Epithelial cell of proximal tubule (primary cell): ENCODE results near the gene NUCB2.

GRCh38 chr11:16779223-16780107, 41.0 kb downstream of the C11orf58 start:
- RAMPAGE, long total RNA = no peak
- RRBS = no CpG with 5 or more reads among the region's 15 CpGs

GRCh38 chr11:16791311-16792395, 53.2 kb downstream of the C11orf58 start:
- RAMPAGE, long total RNA = no peak
- RRBS = no CpG with 5 or more reads among the region's 14 CpGs

DNA sequence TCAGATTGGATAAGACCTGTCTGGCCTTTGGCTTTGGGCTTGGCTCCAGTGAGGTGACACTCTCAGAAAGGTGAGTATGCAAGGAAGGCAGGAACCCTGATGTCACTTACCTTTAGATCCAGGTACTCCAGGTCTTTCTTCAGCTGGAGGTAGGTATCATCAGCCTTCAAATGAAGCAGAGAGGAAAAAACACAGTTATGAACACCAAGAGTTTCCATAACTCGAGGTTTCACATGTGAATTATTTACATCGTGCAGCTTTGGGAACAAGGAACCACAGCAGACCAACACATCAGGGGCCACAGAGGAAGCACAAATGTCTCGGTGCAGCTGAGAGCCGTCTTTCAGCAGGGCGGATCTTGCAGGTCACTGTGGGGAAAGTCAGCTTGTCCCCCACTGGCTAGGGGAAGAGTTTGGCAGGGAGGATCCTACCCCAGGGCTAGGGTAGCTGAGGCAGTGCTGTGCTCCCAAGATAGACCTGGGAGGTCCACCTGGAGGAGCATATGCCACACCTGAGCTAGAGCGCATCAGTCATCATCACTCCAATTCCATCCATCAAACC, 74.6 kb downstream of the C11orf58 start:
- RAMPAGE, long total RNA = no peak
- RRBS = no CpG with 5 or more reads among the region's 6 CpGs

DNA sequence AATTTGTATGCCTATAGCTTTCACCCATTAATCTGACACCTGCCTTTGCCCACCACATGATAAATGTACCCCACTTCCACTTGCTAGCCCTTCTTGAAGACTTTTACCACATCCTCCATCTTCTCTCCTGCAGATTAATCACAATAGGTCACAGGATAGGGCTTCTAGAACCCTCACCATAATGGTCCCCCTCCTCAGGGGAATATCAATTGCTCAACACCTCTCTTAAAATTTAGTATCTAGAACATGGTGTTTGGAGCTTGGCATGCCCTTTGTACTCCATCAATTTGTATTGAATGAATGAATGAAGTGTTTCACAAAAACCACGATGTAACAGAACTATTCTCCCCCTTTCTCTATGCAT, 126.4 kb downstream of the C11orf58 start:
- RAMPAGE, long total RNA = no peak
- RRBS = no CpG with 5 or more reads among the region's 1 CpG

GRCh38 chr11:16967262-16967658, 47.0 kb downstream of the PLEKHA7 start:
- RAMPAGE, long total RNA = no peak
- RRBS = no CpG with 5 or more reads among the region's 2 CpGs

GRCh38 chr11:17015698-17016108, 1.5 kb upstream of the PLEKHA7 start:
- RAMPAGE, long total RNA = no peak
- RRBS = no CpG with 5 or more reads among the region's 11 CpGs

DNA sequence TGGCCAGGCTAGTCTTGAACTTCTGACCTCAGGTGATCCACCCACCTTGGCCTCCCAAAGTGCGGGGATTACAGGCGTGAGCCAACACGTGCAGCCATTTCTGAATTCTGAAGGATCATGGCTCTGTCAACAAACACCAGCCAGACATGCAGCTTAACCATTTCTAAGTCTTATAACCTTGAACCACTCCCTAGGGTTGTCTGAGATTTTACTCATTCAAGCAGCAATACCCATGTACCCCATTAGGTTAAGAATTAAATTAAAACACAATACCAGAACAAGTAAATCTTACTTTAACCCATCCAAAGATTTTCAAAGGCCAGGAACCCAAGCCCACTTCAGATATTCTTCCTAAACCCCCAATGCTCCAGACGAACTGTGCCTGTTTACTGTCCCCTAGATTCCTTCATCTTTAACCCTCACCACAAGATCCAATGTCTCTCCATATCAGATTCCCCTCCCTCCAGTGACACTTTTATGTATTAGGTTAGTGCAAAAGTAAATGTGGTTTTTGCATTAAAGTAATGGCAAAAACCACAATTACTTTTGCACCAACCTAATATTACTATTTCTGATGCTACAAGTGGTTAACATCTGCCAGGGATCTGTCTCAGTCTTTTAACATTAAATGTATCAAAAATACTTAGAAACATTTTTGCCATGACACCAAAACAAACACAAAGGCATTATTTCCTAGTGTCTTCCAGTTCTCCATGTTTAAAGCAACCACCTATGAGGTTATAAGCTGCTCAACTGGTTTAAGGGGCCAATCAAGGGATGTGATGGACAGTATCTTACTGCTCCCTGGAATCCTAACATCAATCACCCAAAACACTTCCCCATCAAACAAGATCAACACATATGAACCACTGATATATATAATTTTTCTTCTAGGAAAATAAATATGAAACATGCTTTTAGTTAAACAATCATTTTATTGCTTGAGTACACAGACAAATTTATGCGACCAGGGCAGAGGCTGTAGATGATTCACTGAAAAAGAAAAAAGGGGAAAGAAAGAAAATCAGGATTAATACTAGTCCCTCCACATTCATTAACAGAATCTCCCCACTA, 3.7 kb downstream of the RPS13 start:
- RAMPAGE, long total RNA = no peak
- RRBS = no CpG with 5 or more reads among the region's 5 CpGs

DNA sequence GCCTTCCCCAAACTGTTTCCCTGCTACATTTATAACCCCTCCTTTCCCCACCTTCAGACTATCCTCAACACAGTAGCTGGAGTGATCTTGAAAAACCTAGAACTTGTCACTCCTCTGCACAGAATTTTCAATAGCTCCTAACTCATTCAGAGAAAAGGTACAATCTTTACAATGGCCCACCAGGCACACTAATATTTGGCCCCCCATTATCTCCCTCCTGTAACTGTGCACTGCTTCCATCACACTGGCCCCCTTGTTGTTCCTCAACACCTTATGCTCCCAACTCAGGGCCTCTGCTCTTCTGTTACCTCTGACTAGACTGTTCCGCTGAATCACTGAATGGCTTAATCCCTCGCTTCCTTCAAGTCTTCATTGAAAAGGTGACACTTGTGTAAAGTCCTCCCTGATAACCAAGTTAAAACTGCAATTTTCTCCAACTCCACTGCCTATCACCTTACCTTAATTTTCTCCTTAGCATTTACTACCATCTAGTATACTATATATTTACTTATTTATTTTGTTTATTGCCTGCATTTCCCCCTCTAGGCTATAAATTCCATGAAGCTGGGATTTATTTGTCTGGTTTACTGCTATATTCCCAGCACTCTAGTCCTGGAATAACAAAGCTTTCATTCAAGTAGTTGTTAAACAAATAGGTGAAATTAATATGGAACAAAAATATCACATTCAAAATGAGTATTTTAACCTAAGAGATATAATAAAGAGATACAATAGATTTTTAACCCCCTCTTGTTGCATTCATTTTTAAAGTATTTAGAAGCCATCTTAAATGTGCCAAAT, 21.8 kb downstream of the PIK3C2A start:
- RAMPAGE, long total RNA = no peak
- RRBS = no CpG with 5 or more reads among the region's 2 CpGs

DNA sequence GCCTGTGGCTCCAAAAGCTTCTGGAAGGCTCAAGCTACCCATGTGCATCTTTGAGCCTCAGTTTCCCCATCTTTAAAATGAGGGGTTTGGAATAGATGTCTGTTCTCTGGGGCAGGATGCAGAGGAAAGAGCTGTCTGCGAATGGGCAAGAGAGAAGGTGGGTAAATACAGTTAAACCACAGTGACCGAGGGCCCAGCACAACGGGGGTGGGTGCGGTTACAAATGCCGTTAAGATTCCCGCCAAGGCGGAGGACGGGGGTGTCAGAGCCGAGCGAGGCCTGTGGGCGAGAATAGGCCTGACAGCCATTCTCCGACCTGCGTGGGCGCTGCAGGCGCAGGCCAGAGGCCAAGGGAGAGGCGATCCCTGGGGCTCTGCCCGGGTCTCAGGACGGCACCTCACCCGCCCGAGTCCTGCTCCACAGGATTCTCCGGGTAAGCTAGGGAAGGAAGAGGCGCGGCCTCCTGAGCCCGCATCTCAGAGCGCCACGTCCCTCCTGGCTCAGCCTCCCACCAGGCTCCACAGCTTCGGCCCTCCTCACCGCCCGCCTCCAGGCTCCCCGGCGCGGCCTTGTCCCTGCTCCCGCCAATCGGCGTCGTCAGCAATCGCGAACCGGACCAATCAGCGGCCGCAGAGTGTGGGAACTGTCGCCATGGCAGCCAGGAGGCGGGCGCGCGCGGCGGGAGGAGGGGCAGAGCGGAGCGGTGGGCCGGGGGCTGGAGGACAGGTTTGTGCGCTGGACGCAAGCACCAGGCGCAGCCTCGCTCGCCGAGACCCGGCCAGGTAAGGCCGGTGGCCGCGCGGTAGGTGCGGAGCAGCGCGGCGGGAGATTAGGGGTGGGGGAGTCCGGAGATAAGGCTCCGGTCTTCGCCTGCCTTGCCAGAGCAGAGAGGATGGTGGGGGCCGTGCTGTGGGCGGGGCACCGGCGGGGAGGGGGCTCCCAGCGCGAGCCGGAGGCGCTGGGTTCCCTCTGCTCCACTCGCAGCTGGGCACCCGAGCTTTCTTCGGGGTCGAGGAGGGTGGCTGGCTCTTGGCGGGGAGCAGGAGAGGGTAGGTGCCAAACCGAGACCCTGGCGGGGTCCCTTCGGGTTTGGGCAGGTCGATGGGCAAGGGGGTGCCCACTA, at the start of gene NUCB2:
TSS of gene NUCB2 (plus strand) at position 693 of the 1,123 bp plus-strand sequence.
- RAMPAGE, long total RNA = start-site peak on the plus strand centred at position 715 of the sequence, 75 bp wide, 734 and 240 reads in 2 replicates
- RRBS = 1% methylated on average over 43 of the region's 86 CpGs

- RAMPAGE, long total RNA = no peak
Measured at GRCh38 chr11:17311684-17312188, 35.2 kb downstream of the NUCB2 start.

DNA sequence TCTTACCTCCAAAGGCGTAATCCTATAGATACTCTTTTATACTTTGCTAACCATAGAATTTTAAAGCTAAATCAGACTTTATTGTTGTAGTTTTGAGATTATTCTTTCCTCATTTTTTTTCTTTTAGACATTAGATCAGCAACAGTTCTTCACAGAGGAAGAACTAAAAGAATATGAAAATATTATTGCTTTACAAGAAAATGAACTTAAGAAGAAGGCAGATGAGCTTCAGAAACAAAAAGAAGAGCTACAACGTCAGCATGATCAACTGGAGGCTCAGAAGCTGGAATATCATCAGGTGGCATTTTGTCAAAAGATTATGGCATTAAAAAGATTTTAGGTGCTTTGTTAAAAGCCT, 21.6 kb upstream of the NCR3LG1 start:
- RAMPAGE, long total RNA = no peak
- RRBS = no CpG with 5 or more reads among the region's 2 CpGs

GRCh38 chr11:17386350-17387132, 1.9 kb downstream of the KCNJ11 start:
- RAMPAGE, long total RNA = no peak
- RRBS = 80% methylated on average over 4 of the region's 25 CpGs

DNA sequence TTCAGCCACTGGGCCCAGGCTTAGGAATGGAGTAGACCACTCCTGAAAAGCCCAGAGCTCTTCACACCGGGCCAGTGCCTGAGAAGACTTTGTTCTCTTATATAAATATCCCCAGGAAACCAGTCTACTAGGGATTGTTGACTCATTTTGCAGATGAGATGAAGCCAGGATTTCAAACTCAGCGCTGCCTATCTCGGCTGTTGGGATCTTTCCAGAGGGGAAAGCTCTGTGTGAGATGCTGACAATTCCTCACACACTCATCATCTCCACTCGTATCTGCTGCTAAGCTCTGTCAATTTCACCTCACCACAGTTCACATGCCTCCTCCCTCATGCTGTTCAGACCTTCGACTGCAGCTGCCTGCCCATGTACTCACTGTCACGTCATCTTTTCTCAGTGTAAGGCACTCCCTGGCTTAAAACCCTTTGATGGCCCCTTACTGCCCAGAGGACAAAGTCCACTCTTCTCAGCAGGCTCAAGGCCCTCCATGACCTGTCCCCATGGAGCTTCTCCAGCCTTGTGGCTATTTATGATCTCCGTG, 12.5 kb downstream of the USH1C start:
- RAMPAGE, long total RNA = no peak
- RRBS = no CpG with 5 or more reads among the region's 7 CpGs

DNA sequence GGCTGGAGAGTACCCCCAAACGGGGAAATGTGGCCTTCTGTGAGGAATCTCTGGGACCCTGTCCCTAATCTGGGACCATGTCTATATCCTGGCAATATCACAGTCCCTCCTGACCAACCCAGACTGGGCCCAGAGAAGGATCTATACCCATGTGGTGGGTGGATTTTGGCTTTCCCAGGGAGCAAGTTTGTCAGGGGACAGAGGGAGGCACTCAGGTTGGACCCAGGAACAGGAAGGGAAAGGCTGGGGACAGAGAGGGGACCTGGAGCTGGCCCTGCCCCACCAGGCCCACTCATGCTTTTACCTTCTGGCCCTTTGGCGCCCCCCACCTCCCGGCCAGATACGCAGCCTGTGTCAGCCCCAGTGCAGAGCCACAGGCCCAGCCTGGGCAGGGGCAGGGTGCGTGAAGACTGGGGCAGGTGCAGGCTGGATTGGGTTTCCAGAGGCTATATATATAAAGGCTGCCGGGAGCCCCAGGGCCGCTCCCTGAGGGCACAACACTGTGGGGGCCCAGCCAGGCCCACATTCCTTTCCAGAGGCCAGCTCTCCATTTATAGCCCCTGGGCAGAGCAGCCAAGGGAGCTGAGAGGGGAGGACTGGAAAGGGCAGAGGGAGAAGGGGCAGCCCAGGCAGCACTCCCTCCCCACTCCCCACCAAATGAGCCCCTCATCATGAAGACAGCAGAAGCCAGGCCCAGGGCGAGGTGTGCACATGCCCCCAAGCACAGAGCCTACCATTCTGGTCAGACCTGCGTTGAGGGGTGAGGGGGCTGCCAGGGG, 5.1 kb upstream of the MYOD1 start:
- RAMPAGE, long total RNA = no peak
- RRBS = no CpG with 5 or more reads among the region's 9 CpGs

- RAMPAGE, long total RNA = no peak
- RRBS = no CpG with 5 or more reads among the region's 6 CpGs
Measured at GRCh38 chr11:17954273-17954972, 58.4 kb downstream of the SERGEF start.

DNA sequence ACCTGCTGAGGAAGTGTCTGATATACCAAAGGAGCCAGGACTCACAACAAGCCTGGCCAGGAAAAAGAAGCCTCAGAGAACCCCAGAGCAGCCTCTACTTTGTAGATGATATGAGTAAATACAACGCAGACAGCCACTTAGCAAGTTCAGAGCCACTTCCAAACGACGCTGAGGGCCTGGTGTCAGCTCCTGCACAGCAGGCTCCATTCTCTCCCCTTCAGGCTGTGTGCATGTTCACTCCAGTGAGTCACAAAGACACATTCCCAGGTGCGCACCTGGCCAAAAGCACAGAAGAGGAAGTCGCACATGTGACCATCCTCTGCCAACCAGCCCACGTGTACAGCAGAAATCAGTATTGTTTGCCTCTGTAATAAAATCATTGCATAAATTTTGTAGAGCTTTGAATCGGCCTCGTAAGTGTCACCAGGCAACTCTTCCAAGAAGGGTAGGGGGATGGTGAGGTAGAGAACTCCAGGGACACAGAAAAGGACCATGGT, 19.5 kb upstream of the TPH1 start:
- RAMPAGE, long total RNA = no peak
- RRBS = no CpG with 5 or more reads among the region's 8 CpGs

- RAMPAGE, long total RNA = no peak
- RRBS = no CpG with 5 or more reads among the region's 2 CpGs
Measured at GRCh38 chr11:18223744-18224365, 12.7 kb downstream of the SAA4 start.

- RAMPAGE, long total RNA = no peak
- RRBS = no CpG with 5 or more reads among the region's 24 CpGs
Measured at GRCh38 chr11:18322655-18323232, 377 bp downstream of the GTF2H1 start.

- RAMPAGE, long total RNA = no peak
- RRBS = no CpG with 5 or more reads among the region's 4 CpGs
Measured at GRCh38 chr11:18365702-18366246, 28.6 kb upstream of the LDHA start.

GRCh38 chr11:18393534-18393814, 889 bp upstream of the LDHA start:
- RAMPAGE, long total RNA = no peak
- RRBS = no CpG with 5 or more reads among the region's 17 CpGs